Hematopoietic multipotent progenitor cell (in vitro differentiated cells): ENCODE data around the genes MYH2 and MYH3.

DNA sequence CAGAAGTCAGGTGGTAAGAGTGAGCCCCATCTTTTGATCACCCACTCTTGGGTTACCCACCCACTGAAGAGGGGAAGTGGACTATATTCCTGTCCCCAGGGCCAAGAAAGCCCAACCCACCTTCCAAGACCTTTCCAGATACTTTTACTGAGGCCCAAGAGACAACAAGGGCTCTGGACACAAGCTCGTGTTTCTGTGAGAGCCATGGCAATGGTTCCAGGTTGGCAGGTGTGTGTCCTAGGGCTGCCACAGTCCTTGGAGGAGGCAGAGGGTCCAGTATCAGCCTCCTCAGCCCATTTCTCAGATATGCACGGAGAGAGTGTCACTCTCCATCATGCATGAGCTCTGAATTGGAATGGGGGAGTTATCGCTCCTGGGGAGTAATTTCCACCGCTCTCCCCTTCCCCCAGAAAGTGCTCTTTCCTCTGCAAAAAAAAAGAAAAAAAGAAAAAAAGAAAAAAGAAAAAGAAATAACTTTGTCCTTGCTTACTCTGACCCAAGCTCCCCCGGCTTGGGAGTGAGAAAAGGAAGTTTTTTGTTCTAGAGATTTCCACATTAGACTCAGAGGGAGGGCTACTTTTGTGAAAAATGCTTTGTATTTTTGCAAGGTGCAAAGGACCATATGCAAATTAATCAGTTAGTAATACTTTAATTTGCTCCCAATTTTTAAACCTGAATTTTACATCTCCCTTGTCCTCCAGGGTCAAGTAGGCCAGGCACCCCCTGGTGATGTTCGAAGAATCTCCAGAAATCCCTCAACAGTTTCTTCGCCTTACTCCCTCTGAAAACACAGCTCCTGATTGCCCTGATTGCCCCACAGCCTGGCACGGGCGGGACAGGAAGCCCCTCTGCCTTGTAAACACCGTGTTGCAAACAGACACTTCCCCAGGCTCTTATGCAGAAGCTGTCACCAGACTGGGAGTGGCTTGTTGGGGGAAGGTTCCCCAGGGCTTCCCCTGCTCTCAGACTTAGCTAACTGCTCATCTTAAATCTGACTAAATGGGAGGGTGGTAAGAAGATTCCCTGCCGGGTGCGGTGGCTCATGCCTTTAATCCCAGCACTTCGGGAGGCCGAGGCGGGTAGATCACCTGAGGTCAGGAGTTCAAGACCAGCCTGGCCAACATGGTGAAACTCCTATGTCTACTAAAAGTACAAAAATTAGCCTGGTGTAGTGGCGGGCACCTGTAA is 11.5 kb downstream of the PIK3R5 start:
- CAGE, long polyA plus RNA, result no peak

GRCh38 chr17:9028299-9028774 is 7.0 kb downstream of the NTN1 start:
- CAGE, long polyA plus RNA, result no peak

- CAGE, long polyA plus RNA, result no peak
These were observed 94.1 kb downstream of the NTN1 start for GRCh38 chr17:9115224-9115994.

DNA sequence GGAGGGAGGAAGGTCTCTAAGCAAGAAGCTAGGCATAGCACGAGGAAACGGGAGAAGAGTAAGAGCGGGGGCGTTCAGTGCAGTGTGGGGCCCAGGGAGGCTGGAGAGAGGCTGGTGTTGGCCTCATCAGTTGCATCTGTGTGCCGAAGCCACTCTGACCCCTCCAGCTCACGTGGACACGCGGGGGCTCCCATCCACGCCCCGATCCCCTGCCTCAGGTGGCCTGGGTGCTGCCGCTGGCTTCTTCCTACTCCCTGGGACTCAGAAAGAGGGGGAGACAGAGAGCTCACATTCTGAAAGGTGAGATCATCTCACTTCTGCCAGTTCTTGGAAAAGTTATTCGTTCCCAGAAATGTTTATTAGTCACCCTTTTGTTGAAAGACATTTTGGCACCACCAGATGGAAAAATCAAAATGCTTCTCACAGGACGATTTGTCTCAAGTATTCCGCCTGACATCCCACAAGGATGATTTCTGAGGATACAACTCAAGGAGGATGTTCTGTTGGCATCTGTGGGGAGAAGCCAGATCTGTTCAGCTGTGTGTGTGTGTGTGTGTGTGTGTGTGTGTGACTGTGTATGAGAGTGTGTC is 207.1 kb downstream of the NTN1 start:
- CAGE, long polyA plus RNA, result no peak

DNA sequence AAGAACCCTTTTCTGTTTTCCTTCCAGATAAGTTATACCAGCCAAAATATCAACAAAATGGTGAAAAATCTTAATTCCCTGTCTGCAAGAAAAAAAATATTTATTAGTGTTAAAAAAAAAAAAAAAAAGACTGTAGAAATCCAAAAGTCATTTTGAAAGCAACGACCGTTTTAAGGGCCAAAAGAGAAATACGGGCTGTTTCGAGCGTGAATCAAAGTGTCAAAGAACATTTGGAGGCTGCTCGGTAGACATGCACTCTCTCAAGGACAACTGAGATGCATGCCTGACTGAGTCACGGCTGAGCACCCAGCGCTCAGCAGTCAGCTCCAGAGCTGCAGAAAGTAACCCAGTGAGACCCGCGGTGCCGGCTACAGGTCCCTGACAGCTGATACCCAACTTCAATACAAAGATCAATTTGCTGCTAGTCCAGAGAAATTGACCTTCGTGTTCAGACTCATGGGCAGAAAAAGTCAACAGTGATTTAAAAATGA is 215.0 kb downstream of the STX8 start:
- CAGE, long polyA plus RNA, result no peak

- CAGE, long polyA plus RNA, result no peak
These were observed 110.3 kb downstream of the STX8 start for GRCh38 chr17:9465290-9465792.

DNA sequence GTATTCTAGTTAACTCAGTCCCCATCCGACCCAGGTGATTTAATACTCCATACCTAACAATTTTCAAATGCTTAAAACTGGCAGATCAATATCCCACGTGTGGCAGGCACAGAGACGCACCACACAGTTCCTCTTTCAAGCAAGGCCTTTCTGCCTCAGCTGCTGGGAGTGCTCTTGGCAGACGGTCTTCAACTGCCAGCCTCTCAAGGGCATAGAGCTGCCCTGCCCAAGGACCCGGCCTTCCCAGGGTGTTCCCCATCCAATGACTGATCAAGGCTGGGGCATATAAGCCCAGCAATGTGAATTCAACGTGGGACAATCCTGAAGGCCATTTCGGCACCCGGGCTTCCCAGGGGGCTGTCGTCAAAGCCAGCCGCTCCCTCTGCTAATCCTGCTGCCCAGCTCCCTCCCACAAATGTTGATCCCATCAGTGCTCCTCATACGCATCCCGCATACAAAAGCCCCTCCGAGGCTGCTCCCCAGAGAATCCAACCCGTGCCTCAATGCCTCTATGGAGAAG is 107.1 kb downstream of the STX8 start:
- CAGE, long polyA plus RNA, result no peak

DNA sequence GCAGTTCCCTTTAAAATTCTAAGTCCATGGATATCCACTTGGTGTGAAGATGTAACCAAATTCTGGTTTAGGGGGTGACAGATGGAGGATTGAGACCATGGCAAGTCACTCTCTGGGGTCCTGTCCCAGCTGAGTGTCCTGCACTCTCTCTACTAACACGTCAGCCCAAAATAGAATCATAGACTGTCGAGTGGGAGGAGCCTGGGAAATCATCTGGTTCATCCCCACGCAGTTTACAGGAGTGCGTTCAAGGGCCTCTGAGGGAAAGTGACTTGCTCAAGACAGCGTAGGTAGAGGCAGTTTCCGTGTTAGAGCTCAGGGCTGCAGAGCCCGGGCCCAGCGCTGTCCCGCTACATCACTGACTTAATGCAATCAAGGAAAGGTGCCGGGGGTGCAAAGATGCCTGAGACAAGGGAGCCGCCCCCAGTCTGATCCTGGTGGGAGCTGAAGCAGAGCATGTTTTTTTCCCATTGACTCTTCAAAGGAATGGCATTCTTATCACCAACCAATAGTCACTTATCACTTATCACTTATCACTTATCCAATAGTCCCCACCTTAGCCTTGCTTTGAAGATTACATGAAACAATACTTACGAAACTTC is 10.3 kb downstream of the GSG1L2 start:
- CAGE, long polyA plus RNA, result no peak

DNA sequence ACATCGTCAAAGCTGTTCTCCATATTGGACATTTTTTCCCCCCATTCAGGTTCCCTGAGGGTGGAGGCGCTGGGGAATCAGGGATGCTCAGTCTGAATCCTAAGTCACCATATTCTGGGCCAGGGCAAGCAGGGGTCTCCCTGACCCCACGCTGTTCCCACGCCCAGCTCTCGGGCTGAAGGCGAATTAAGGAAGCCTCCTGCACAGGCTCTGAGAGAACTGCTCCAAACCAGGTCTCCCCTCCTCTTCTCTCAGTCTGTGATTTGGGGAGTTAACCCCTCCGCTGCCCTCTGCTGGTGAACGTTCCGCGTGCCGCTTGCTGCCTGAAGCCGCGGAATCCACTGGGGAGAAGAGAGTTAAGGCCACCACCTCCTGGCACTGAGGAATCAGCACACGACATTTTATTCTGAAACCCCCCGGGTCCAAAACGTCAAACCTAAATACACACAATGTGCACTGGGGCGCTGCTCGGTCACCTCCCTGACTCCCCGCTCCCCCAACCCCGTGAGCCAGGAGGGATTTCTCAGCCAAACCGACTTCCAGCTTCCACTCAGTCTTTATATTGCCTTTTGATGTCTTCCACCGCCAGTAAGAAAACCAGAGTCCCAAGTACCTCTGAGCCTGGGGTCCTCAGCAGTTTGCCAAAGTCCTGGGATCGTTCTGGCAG is 54.3 kb upstream of the RCVRN start:
- CAGE, long polyA plus RNA, result no peak

- CAGE, long polyA plus RNA, result no peak
These were observed 131.4 kb upstream of the RCVRN start for GRCh38 chr17:10036016-10037385.

DNA sequence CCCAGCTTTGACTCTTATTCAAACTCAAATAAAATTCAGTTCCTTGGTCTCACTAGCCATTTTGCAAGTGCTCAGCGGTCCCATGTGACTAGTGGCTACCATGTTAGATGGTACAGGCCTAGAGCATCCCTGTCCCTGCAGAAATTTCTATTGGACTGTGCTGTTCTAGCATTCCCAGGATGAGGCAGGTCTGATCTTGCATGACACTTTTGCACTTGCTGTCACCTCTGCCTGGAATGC is 93.1 kb downstream of the GAS7 start:
- CAGE, long polyA plus RNA, result no peak

- CAGE, long polyA plus RNA, result no peak
These were observed 92.8 kb downstream of the GAS7 start for GRCh38 chr17:10105587-10106048.

GRCh38 chr17:10171584-10172506 is 26.6 kb downstream of the GAS7 start:
- CAGE, long polyA plus RNA, result no peak

DNA sequence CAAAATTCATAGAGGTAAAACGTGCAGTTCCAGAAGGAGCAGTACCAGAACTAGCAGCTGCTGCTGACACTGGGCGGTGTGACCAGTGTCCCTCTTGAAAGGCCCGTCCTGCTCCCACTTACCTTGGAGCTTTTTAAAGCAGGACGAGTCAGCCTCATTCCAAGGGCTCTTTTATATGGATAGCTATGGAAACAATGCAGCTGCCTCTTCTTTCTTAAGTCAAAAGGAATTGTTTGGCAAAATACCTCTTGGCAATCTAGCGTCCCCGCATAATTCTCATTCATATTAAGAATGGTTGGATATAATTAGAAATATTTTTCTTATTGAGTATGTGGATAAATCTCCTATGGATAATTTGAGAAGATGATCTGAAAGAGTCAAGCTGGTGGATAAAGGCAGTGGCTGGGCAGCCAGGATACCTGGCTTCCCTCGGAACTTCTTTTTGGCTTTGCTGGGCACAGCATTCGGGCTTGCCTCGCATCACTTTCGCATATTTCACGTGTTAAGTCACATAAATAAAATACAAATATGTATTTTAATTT is at the start of gene MYH2:
Gene MYH2, minus strand, starts transcription at position 145 of the 542 bp plus-strand sequence.
- CAGE, long polyA plus RNA, result no peak

DNA sequence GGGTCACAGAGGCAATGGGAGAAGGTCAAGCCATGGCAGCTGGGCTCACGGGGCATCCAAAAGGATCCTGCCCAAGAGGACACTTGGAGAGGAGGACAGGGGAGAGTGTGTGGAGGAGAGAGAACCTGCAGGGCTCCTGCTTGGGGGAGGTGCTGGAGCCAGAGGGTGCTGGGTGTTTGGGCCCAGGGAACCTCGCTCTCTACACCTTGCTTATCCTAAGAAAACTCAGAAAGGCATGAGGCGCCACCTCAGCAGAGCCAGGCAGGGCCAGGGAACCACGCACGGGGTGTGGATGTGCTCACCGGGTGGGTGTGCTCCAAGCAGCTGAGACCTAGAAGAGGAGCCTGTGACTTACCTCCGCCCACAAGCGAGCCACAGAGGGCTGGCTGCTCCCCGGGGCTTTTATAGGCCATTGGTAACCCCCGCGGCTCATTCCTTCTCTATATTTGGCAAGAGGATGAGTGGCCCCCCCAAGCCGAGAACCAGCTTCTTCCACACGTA is at the start of gene MYH3:
Gene MYH3, minus strand, starts transcription at position 376 of the 501 bp plus-strand sequence.
- CAGE, long polyA plus RNA, result no peak

DNA sequence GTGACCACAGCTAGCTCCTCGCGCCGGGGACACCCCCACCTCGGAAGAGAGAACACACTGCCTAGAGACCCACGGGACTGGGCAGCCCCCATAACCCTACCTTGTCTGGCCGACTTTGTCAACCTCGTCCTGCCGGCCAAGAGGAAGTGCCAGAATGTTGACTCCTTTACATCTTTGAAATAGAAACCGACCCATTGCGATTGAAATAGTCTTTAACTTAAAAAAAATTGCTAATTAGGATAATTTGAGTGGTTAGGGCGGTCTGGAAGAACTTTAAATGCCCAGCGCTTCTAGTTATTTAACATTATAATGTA is 403 bp downstream of the ADPRM start:
- CAGE, long polyA plus RNA, result no peak

DNA sequence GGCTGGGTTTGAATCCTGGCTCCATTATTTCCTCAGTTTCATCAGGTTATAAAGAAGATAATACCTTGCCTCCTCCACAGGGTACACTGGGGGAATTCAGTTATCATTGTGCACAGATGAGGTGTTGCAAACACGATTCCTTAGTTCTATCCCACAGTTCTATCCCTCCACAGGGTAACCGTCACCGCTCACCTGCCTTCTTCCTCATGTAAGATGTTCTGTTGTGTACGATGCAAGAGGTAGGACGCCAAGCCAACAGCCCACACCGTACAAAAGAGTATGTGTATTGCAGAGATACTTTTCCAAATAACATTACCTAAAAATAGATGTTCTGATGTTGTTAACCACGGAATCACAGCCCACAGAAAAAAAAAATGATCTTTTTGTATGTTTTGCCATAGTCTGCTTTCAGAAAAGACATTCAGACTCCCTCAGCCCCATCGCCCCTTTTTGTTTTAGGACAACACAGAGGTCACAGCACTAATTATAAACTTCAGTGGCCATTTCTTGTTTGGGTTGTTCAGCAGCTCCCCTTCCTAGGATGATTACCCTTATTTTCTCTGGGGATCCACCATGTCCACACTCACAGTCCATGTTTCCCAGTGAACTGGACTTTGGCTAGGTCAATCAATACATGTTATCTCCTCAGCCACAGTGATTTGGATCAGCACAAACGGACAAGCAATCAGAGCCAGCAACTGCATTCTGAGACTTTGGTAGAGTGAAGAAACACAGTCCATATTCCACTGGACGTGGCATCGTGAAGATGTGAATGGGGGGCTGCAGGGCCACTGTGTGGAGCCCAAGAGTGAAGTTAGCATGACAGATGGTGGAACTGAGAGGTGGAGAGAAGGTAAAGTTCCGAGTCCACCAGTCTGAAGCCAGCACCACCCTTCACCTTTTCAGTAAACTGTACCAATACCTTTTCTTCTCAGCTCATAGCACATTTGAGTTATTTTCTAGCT is 4.7 kb downstream of the TMEM220 start:
- CAGE, long polyA plus RNA, result no peak

DNA sequence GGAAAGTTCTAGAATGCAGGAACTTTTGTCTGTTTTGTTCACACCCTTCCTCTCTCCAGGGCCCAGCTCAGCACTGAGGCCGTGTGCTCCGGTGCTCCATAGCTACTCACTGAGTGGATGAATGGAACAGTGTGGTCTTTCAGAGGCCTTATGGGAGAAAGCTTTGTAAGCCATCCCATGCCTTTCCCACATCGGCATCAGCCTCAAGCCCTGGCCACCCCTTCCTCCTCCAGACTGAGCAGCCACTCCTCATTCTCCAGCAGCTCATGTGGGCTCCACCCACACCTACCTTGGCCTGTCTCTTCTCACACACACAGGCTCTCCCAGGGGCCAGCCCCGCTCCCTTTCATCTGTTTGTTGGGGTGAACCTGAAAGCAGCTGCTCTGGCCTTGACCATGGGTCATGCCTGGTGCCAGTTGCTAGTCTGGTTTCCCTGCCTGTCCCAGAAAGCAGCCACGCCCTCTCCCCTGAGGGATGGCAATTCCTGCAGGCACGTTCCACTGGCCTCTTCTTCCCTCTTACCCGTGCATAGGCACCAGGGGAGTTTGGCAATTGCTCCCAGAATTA is 11.3 kb upstream of the TMEM238L start:
- CAGE, long polyA plus RNA, result no peak

DNA sequence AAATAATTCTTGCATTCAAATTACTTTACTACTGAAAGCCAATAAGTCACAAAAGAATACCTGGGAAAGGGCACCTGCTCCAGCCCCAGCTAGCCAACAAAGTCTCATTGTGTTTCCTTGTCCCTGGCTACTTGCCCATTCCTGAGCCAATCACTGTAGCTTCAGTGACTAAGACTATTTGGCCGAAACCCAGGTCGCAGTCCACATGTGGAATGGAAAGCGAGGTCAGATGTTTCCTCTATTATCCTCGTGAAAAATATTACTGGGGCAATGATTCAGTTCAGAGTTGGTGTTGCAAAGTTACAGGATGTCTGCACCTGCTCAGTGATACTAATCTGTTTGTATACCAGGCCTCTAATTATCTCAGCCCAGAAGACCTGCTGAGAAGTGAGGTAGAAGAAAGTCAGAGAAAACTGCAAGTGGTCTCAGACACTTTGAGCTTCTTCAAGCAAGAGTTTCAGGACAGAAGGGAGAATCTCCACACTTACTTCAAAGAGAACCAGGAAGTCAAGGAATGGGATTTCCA is 21.0 kb downstream of the DNAH9 start:
- CAGE, long polyA plus RNA, result no peak

GRCh38 chr17:11925068-11925921 is 72.0 kb downstream of the ZNF18 start:
- CAGE, long polyA plus RNA, result no peak